Metanephros (tissue), 2 donors: ENCODE measurements around a stretch of chr10.

DNA sequence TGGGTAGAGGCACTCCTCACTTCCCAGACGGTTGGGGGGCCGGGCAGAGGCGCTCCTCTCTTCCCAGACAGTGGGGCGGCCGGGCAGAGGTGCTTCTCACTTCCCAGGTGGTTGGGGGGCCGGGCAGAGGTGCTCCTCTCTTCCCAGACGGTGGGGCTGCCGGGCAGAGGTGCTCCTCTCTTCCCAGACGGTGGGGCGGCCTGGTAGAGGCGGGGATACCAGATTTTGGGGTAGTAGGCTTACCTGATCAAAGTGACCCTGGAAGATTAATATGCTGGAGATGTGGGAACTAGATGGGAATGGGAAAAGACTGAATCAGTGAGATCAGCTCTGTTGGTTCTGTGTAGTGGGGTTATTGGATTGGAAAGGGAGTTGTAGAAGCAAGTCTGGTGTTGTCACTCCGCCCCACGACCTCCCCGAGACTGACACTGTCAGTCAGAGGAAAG lies 27.0 kb downstream of the CCNY start:
- RAMPAGE, long total RNA = no peak

DNA sequence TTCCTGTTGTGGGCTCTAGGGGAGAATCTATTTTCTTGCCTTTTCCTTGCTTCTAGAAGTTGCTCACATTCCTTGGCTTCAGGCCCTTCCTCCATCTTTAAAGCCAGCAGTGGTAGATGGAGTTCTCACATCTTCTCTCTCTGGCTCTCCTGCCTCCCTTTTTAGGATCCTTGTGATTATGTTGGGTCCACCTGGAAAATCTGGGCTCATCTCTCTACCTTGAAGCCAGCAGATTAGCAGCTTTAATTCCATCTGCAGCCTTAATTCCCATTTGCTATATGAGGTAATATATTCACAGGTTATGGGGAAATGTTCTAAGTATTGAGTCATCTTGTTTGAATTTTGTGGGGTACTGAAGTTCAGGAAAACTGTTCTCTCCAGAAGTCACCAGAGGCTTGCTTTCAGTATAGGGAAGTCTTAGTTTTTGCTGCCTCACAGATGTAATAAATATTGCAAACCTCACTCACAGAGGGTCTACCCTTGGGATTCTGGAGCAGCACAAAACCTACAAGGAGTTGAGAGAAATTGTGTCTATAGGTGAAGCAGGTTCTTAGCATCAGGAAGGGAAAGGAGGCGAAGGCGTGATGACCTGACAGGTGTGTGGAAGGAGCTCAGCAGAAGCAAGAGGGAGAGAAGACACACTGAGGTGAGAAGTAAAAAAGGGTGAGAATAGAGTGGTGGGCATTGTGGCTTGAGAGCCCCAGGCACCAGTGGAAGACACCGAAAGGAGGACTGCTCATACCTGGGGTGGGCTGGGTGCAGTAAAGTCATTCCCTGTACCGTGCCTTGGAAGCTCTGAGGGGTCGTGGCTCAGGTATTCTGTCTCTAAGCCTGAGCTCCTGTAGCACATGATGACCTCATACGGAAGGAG lies 39.2 kb downstream of the CCNY start:
- RAMPAGE, long total RNA = no peak

DNA sequence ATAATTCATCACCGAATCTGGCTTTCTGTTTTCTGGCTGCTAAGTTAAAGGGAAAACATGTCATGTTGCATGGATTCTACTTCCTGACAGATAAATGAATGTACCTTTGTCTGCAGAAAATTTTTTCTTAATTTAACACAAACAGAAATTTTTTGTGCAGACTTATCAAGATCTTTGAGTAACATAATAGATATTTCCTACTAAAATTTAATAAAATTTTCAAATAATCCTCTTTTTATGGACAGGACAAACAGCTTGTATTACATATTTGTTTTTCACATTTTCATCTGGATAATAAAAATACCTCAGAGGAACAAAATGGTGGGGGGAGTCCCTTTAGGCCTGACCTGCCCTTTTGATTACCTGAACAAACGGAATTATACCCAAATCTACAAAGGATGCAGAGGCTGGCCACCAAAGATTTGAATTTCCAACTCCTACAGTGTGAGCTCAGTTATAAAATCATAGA lies 636.9 kb upstream of the FZD8 start:
- RAMPAGE, long total RNA = no peak

DNA sequence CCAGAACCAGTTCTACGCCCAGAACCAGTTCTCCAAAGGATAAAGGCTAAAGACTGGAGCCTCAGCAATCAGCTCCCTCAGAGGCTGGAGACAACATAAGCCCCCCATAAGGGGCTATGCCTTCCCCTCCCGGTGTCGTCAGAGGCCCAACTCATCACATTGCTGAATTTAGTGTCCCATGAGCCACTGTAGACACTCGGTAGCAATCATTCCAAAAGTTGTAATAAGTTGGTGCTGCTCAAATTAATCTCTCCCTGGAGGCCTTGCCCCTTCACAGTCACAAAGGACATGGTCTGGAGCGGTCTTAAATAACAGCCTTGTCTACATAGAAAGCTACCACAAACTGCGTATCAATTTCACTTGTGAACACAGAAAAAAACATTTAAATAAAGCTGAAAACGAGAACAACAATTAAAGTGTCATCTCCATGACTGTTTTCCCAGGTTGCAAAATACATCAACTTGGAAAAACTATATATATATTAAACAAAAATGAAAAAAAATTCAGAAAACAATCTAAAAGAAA lies 35.4 kb downstream of the ZNF248 start:
- RAMPAGE, long total RNA = no peak

- RAMPAGE, long total RNA = no peak
Measured at GRCh38 chr10:38348618-38349225, 254.6 kb downstream of the ZNF37A start.

- RAMPAGE, long total RNA = no peak
Measured at GRCh38 chr10:42125006-42125206, 513.5 kb downstream of the ZNF33B start.

DNA sequence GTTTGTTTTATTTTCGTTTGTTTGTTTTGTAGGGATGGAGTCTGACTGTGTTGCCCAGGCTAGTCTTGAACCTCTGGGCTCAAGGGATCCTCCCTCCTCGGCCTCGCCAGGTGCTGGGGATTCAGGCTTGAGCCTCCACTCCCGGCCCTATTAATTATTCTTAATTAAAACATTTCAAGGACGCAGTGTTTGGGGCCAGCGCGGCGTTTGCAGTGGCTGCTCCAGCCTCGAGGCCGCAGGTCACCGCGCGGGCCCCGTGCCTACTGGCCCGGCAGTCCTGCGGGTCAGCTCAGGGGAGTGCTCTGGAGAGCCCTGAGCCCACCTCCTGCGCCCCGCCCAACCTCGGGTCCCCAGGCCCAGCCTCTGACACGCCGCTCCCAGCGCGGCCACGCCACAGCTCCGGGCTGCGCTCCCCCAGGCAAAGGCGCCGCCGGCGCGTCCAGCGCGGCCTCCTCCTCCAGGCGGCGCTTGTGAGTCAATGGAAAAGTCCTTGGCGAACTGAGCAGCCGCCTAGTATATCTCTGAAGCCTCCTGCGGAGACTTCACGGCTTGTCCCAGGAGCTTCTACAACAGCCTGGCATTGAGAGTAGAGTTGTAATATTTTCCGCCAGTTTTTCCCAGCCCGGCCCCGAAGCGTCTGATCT lies 29.6 kb upstream of the BMS1 start:
- RAMPAGE, long total RNA = no peak

GRCh38 chr10:42753526-42754029 lies 29.0 kb upstream of the BMS1 start:
- RAMPAGE, long total RNA = no peak

- RAMPAGE, long total RNA = no peak
Measured at GRCh38 chr10:43362120-43362962, 9.1 kb upstream of the FXYD4 start.

- RAMPAGE, long total RNA = start-site peak on the minus strand at chr10:43397196-43397282, 319 and 85 reads in 2 replicates
Measured at GRCh38 chr10:43397110-43397652, 11.8 kb downstream of the HNRNPF start.

- RAMPAGE, long total RNA = no peak
Measured at GRCh38 chr10:43647828-43648554, 690 bp downstream of the ZNF32 start.

- RAMPAGE, long total RNA = no peak
Measured at GRCh38 chr10:43668437-43668814, 19.7 kb upstream of the ZNF32 start.

GRCh38 chr10:43845948-43846942 lies 197.6 kb upstream of the ZNF32 start:
- RAMPAGE, long total RNA = no peak

- RAMPAGE, long total RNA = no peak
Measured at GRCh38 chr10:44382339-44382822, 2.5 kb downstream of the CXCL12 start.

- RAMPAGE, long total RNA = no peak
Measured at GRCh38 chr10:44383422-44384430, 1.2 kb downstream of the CXCL12 start.

DNA sequence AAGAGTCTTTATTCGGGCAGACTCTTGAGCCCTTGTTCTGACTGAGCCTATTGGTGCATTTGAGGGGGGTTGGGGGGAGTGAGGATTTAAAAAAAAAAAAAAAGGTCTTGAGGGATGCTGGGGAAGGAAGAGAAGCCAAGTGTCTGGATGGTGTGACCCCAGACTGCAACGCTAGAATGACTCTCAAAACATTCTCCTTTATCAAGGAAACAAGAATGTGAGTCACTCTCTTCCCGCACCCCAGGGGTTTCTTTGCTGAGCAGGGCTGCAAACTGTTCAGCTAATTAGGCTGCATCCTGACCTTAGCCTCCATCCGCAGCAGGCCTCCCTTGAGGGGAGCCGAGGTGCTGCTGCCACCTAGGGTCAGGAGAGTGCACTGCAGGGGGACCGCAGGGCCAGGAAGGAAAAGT lies 53.5 kb upstream of the TMEM72 start:
- RAMPAGE, long total RNA = no peak

DNA sequence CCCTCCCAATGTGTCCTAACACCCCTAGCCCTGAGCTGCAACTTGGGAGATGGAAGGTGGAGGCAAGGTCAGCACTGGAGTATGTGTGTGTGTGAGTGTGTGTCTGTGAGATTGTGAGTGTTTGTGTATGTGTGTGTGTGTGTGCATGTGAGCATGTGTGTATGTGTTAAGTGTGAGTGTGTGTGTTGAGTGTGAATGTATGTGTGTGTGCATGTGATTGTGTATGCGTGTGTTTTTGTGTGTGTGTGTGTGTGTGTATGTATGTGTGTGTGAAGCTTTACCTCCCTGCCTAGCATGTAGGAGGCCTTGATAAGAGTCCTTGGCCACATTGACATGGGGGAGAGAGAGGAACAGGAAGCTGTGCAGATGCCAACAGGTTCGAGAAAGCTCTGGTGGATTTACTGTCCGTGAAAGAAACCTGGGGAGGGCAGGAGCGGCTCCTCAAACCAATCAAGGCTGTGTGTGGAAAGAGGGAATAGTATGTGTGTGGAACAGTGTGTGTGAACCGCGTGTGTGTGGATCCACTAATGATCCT lies 9.3 kb downstream of the RASSF4 start:
- RAMPAGE, long total RNA = no peak

DNA sequence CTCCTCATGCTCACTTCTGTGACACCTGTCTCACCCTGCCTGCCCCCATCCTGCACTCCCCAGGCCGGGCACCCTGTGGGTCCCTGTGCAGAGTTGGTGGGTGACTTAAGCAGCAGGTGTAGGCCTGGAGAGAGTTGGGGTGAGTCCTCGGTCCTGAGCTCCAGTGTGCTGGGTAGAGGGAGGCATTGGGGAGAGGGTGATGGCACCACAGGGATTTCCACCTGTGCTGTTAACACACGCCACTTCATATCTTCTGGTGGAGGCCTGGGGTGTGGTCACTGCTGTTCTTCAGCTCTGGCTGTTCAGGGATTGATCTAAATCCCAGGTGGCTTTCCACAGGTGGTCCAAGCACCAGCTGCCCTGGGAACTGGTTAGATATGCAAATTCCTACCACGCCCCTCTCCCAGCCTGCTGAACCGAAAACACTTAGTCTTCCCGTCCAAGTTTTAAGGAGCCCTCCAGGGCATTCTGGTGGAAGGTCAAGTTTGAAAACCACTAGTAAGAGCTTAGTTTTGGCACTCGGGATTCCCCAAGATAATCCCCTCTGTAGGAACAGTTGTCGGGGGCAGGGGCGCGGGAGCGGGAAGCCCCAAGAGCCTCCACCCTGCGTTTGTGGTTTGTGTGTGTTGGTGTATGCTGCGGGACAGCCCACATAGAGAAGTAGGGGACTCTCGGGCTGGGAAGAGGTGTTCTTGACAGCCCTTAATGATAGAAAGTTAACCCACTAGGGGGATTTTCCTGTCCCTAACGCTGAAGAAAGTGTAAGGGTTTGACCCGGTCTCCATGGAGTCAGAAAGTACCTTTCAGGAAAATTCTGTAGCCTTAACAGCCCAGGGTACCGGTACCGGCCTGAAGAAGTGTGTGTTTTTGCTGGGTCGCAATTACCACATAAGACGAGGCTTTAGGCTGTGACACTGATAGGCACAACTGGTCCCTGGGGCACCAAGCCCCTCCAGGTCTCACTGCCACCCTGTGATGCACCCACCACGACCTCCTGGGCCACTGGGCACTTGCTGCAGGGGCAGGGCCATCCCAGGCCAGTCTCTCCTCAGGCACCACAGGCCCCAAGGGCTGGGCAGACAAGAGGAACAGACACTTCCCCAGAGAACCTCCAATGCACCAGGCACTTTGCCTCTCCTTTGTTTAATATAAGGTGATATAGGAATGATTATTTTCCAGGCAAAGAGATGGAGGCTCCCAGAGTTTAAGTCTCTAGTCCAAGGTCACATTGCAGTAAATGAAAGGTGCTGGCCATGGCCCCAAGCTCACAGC lies 5.0 kb downstream of the DEPP1 start:
- RAMPAGE, long total RNA = no peak

DNA sequence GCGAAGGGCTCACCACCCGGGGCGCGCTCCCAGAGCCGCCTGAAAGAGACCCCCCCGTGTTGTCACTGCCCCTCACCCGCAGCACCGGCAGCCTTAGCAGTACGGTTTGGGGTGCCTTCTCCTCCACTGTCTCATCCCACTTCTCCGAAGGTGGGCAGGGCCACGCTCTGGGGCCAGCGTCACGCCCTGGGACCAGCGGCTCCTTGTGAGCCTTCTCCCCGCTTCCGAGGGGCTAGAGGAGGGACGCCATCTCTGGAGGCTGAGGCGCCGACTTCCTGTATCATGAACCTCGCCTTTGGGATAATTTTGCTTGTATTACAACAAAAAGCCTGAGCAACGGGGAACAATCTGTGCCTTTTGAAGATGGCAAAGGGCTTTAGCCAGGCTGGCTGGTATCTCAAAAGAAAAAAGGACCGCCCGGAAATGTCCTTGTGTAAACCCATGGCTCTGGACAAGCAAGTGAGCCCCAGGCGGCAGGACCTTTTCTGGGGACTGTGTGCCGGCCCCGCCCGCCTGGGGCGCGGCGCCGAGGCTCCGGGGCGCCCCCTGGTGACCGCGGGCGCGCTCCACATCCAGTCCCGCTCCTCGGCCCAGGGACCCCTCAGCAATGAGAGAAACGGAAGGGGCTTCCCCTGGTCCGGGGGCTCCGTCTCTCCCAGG lies 3.9 kb downstream of the DEPP1 start:
- RAMPAGE, long total RNA = no peak

- RAMPAGE, long total RNA = no peak
Measured at GRCh38 chr10:44982552-44983027, 4.0 kb upstream of the DEPP1 start.